ENCODE measurements around the genes DPH1 and PAFAH1B1.

- PRO-cap = no peak
Observed at GRCh38 chr17:1787548-1788357, 25.9 kb downstream of the SERPINF1 start.

DNA sequence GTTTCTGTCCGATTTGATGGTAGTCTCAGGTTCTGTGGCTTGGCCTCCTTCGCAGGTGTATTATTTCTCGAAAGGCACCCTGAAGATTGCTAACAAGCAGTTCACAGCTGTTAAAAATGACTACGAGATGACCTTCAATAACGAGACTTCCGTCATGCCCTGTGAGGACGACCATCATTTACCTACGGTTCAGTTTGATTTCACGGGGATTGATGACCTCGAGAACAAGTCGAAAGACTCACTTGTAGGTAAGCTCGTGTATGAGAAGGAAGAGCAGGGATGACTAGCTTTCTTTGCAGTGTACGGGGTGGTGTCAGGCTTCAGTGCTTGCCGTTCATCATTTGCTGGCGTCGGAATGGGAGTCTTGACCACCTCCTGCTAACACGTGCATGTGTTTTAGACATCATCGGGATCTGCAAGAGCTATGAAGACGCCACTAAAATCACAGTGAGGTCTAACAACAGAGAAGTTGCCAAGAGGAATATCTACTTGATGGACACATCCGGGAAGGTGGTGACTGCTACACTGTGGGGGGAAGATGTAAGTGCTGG is 49.4 kb downstream of the RPA1 start:
- PRO-cap = no peak

DNA sequence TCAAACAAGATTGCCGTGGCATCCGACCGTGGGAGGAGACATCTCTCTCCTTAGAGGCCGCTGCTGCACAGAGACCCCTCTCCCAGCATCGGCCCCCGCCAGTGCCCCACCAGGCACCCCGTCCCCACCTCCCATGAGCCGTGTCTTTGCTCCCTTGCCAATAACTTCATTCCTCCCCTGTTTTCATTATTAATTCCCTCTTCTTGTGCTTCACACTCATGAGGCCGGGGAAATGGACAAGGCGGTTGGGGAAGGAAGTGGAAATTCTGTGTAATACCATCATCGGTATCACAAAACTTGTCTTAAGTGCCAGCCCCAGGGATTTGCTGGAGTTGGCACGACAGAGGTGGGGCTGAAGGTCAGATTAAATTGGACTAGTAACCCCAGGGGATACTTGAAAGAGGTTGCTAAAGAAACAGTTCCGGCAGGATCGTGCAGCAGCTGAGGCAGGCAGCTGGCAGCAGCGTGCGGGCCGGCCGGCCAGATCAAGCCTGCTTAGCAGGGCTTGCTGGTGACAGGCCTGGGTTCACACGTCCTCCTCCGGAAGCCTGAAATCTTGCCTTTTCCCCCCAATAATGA is 66.8 kb downstream of the RTN4RL1 start:
- PRO-cap = no peak

DNA sequence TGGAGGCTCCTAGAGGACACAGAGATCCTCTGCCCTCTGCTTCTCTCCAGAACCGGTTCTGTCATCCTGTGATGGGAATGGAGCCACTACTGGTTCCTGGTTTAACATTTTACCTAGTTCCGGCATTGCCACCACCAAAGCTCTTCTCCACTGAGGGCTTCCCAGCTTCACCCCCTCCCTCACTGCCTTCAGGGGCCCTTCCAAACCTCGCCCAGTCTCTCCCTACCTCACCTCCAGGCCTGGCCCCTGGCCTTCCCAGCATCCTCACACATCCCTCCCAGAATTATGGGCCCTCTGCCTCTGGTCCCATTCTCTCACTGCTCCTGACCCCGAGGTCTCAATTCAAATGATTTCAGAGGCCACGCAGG is 58.5 kb downstream of the RTN4RL1 start:
- PRO-cap = no peak

GRCh38 chr17:1997730-1998769 is 27.1 kb downstream of the RTN4RL1 start:
- PRO-cap = bidirectional peak, plus-strand start at chr17:1998093, minus-strand start at chr17:1998124; bidirectional peak, plus-strand start at chr17:1998237, minus-strand start at chr17:1998166

GRCh38 chr17:2029793-2030466 is at the start of gene DPH1:
Gene DPH1 (plus strand): TSS chr17:2030153.
- PRO-cap = unidirectional peak, plus-strand start at chr17:2030159

DNA sequence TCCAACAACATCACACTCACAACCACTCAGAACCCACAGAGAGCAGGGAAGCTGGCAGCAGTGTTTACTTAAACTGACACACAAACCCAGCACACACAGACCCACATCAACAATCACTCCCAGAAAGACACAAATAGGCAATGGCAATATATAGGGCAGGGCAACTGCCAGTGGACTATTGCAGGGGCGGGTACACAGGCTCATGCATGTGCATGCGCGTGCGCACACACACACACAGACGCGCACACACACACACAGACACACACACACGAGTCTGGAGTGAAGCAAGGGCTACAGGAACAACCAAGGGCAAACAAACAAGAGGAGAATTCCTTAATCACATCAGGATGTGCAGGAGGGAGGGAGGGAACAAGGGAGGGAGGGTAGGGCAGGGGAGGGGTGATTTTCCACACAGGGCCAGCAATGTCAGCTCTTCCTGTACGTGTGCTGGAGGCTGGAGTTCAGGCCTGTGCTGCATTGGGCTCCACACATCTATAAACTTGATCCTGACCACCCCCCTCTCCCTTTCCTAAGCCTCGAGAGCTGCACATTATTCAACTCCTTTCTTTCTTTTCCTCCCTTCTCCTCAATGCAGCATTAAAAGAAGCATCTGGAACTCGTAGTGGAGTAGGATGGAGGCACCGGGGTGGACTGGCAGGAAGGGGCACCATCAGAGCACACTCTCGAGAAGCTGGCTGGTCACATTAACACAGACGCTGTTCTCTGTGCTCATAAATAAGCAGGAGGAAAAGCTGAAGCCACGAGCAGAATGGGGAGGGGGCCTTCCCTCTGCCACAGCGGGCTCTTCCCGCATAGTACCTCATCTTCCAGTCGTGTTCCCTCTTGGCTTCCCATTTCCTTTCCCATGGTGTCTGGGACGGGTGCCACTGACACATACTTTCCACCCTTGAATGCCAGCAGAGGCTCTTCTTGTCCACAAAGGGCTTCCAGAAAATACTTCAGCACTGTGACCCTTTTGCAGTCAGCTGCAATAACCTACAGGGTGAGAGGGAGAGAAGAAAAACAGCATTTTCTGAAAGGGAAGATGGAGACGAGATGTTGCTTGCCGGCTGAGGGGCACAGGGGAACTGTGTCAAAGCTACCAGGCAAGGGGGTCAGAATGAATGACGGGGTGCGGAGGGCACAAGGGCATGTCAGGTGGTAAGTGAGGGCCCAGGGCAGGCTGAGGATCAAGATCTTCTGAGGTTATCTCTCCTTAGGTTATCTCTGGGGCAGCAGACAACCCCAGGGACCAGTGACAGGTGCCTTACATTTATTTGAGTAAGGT is 30.4 kb downstream of the HIC1 start:
- PRO-cap = no peak

DNA sequence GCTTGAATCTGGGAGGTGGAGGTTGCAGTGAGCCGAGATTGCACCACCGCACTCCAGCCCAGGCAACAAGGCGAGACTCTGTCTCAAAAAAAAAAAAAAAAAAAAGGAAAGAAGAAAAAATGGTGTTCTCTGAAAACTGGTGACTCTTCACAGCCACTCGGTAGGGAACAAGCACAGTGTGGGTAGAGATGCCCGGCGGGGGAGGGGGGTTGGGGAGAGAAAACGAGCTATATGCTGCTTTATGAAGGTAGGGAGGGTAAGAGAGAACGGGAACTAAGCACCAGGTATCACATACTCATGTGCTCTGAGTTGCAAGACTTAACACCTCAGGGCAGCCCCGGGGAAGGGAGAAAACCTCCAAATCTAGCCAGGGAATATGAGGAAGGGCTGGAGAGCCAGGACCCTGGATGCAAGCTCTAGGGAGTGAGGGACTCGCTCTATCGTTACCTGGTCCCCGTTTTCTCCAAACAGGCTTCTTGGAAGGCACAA is 35.2 kb downstream of the HIC1 start:
- PRO-cap = no peak

DNA sequence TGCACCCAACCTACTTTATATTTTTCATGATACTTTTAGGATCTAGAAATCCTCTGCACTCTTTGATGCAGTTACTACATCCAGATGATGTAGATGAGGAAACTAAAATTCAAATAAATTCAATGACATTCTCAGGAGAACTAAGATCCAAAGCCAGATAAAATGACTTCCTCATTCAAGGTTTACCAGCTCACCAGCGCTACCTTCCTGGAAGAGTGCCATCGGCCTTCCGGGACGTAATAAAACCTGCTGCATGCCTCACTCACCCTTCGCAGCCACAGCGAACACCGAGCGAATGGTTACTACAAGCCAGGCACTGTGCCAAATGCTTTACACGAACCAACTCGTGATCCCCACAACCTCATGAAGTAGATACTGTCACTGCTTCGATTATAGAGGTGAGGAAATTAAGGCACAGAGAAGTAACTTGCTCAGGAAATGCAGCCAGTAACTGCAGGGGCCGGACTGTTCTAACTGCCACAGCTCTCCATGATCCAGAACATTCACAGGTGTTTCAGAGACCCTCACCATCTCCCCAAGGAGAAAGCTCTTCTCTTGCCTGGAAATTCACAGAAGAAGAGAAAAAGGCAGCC is 46.6 kb downstream of the HIC1 start:
- PRO-cap = no peak

- PRO-cap = no peak
Observed at GRCh38 chr17:2189732-2190383, 113.7 kb downstream of the SMG6 start.

DNA sequence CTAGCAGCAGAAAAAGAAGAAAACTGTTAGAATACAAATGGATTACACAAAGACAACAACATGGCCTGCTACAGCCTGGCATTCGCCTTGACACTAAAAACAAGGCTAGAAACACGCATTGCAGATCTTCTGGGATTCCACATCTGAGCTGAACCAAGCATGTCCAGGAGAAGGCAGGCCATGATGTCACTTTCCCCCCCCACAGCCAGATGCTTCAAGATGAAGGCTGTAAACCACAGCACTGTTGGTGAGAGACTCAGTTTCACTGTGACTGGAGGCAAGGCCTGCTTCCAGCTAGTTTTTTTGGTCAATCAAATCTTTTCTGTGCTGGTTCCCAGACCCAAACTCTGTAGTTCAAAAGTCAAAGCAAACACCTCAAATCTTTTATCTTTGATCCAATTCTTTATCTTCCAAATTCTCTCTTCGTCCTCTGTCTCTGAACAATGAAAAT is 43.4 kb downstream of the SMG6 start:
- PRO-cap = no peak

DNA sequence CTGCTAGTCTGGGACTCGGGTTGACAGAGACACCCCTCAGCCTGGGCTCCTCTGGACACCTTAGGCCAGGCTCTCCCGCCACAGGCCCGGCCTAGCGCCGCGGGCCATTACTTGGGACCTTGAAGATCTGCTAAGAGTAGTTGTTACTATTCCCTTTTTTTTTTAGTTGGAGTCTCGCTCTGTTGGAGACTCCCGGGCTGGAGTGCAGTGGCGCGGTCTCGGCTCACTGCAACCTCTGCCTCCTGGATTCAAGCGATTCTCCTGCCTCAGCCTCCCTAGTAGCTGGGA is 295 bp downstream of the SRR start:
- PRO-cap = no peak

DNA sequence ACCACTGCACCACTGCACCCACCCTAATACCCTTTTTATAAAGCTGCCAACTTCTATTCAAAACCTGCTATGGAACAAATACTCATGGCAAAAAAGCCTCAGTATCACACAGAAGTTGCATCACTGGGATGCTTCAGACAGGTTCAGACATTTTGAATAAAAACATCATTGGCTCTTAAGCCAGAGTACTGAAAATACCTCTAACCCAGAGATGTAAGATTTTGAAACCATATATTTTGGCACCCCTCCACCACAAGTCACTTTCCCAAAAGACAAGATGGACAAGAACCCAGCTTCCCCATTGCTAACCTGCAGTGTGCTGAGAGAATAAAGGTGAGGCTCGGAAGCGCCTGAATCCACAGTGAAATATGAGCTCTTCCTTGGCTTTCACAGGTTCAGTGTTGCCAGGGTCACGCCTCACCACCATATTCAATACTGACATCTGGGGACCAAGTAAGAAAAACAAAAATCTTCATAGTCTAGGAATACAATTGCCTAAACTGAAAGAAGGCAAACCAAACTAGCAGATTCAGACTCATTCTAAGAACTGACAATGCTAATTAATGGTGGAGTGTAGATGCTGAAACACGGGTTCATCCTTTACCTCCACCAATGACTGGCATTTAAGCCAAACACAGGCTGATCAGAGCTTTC is 7.1 kb downstream of the TSR1 start:
- PRO-cap = no peak

- PRO-cap = bidirectional peak, plus-strand start at chr17:2338076, minus-strand start at chr17:2337985; unidirectional peak, minus-strand start at chr17:2338224
Observed at GRCh38 chr17:2337848-2338288, 567 bp downstream of the SGSM2 start.

- PRO-cap = no peak
Observed at GRCh38 chr17:2383783-2384355, 17.0 kb downstream of the MNT start.

DNA sequence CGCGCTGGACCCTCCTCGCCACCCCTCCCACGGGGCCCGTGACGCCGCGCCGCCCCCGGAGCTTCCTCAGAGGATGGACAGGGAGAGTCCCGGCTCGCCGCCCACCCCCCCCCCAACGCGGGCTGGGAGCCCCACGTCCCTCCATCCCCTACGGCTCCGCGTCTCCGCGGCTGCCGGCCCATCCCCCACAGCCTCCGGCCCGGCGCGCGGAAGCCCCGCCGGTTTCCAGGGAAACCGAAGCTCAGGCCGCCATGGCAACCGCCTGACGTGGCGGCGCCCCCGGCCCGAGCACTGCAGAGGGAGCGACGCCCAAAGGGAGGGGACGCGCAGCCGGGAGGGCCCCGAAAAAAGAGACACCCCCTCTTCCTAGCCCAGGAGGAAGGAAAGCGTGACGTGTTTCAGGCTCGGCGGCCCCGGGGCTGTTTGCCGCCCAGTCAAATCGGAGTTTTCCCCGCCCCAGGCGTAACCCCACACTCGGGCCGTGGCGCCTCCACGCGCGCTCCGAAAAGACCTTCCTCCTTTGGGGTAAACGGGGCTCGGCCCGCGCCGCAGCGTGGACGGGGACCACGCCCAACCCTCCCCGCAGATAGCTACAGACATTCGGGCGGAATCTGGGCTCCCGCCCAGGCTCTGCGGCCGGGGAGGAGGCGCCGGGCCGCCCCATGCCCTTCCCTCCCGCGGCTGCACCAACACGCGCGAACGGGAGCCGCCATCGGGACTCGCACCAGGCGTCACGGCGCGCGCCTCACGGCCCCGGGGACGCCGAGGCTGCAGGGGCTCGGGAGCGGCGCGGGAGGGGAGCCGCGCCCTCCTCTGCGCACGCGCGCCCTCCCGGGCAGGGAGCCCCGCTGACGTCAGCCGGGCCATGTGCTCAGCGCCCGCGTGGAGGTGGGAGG is 7.6 kb downstream of the MNT start:
- PRO-cap = bidirectional peak, plus-strand start at position 302 of the sequence, minus-strand start at position 66 of the sequence; bidirectional peak, plus-strand start outside the sequence, minus-strand start at position 764 of the sequence

GRCh38 chr17:2396350-2397387 is 4.2 kb downstream of the MNT start:
- PRO-cap = bidirectional peak, plus-strand start at chr17:2397094, minus-strand start at chr17:2396779

DNA sequence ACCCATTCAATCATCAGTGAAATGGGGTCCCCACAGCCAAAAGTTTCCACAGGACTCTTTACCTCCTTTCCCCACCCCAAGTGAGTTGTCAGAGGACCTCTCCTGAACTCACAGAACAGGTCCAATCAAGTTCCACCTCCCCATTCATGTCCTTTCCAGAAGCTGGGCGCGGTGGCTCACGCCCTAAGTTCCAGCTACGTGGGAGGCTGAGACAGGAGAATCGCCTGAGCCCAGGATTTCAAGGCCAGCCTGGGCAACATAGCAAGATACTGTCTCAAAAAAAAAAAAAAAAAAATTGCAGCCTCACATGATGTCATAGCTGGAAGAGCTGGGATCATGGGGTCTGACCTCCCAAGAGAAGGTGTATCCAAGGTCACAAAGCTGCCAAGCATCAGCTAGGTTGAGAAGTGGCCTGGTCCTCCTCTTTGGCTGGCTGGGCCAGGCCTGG is 5.4 kb upstream of the MNT start:
- PRO-cap = no peak

DNA sequence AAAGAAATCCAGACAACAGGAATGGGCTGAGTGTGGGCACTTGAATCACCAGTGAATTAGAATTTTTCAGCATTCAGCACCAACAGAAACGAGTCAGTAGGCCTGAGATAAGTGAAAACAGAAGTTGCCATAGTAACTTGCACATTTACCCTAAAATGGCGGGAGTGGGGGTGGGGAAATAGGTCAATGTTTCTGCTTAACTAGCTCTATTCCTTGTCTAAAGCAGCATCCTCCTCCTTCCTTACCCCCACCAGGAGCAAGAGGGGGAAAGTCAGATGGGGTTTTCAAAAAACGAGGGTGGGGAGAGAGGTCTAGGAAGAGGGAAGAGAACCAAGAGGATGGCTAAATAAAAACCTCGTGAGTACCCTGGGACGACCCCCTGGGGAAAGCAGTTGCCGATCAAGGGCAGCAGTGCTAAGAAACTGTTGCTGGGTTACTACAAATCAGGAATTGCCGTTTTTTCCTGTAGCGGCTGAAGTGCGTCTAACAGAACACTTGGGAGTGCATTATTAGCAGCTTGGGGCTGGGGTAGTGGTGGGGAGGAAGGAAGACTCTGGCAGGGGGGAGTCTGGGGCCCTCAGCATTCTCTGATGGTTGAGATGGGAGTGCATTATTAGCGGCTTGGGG is 34.4 kb upstream of the MNT start:
- PRO-cap = no peak

DNA sequence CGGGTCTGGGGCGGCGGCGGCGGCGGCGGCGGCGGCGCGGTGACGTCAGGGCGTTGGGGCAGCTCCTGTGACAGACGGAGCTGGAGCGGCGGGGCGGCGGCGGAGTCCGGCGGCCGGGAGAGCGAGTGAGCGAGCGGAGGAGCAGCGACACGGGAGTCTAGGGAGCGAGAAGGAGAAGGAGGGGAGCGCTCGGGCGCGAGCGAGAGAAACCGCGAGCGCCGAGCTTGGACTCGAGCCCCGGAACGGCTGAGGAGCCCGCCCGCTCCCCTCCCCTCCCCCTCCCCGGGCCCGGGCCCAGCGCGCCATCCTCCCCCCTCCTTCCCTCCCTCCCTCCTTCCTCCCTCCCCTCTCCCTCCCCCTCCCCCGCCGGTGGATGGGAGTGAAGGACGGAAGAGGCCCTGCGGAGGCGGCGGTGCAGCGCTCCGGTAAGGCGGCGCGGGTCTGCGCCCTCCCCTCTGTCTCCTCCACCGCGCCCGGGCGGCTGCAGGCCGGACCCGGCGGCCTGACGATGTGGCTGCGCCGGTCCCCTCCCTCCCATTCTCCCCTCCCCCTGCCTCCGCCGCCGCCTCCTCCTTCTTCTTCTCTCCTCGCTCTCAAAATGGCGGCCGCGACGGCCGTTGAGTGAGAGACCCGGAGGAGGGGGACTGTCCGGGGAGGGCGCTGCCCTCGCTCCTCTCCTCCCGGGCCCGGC is at the start of gene PAFAH1B1:
PAFAH1B1 (plus strand) TSS at position 73 of the 691 bp plus-strand sequence.
- PRO-cap = bidirectional peak, plus-strand start at position 79 of the sequence, minus-strand start outside the sequence; bidirectional peak, plus-strand start at position 385 of the sequence, minus-strand start at position 242 of the sequence; bidirectional peak, plus-strand start at position 605 of the sequence, minus-strand start at position 506 of the sequence

Measured in ReNcell CX (cell line).